ENCODE measurements around the genes OSBP2, INPP5J, EIF4ENIF1 and SFI1.

- PRO-cap, result no peak
Measured at GRCh38 chr22:30573599-30573878, 926 bp downstream of the GAL3ST1 start.

GRCh38 chr22:30578642-30579520, 4.4 kb upstream of the GAL3ST1 start:
- PRO-cap, result no peak

- PRO-cap, result no peak
Measured at GRCh38 chr22:30609911-30610811, 3.2 kb downstream of the TCN2 start.

DNA sequence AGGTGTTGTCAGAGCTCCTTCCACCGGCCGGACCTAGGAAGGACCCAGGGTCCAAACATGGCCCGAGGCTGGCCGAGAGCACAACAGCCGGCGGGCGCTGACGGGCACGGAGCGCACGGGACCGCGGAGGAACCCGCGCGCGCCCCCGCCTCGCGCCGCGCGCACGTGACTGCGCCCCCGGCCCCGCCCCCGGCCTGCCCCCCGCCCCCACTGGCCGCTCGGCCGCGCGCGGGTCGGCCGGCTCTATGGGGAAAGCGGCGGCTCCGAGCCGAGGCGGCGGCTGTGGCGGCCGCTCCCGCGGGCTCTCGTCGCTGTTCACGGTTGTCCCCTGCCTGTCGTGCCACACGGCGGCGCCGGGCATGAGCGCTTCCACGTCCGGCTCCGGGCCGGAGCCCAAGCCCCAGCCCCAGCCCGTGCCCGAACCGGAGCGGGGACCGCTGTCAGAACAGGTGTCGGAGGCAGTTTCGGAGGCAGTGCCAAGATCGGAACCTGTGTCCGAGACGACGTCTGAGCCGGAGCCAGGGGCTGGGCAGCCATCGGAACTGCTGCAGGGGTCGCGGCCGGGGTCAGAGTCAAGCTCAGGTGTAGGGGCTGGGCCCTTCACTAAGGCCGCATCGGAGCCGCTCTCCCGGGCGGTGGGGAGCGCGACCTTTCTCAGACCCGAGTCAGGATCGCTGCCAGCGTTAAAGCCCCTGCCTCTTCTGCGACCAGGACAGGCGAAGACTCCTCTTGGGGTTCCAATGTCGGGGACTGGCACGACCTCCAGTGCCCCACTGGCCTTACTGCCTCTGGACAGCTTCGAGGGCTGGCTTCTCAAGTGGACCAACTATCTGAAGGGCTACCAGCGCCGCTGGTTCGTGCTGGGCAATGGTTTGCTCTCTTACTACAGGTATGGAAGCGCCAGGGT, at the start of gene OSBP2:
Gene OSBP2, plus strand, starts transcription at position 210 of the 907 bp plus-strand sequence.
- PRO-cap, result bidirectional peak, plus-strand start at position 252 of the sequence, minus-strand start at position 167 of the sequence

DNA sequence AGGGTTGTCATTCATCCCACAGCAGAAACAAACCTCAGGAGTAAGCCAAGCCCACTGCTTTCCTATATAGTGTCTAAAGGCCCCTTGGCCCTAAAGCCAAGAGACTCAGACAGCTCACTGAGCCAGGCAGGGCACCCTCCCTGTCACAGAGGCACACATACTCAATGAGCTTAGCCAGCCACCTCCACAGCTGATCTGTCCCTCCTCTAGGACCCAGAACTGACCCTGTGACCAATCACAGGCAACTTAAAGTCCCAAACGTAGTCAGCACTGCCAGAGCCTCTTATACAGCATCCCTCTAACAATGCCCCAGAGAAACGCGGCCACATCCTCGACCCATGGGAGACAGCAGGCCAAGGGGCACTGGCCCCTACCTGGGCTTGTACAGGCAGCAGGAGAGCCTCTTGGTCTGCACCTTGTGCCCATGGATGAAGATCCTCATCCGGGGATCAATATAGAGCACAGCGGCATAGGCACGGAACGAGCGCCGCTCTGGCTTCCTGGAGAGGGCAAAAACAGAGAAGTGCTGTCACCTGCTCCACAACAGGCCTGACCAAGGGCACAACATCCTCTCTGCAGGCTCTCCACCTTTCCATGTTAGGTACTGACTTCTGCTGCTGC, 27.4 kb downstream of the MORC2 start:
- PRO-cap, result no peak

DNA sequence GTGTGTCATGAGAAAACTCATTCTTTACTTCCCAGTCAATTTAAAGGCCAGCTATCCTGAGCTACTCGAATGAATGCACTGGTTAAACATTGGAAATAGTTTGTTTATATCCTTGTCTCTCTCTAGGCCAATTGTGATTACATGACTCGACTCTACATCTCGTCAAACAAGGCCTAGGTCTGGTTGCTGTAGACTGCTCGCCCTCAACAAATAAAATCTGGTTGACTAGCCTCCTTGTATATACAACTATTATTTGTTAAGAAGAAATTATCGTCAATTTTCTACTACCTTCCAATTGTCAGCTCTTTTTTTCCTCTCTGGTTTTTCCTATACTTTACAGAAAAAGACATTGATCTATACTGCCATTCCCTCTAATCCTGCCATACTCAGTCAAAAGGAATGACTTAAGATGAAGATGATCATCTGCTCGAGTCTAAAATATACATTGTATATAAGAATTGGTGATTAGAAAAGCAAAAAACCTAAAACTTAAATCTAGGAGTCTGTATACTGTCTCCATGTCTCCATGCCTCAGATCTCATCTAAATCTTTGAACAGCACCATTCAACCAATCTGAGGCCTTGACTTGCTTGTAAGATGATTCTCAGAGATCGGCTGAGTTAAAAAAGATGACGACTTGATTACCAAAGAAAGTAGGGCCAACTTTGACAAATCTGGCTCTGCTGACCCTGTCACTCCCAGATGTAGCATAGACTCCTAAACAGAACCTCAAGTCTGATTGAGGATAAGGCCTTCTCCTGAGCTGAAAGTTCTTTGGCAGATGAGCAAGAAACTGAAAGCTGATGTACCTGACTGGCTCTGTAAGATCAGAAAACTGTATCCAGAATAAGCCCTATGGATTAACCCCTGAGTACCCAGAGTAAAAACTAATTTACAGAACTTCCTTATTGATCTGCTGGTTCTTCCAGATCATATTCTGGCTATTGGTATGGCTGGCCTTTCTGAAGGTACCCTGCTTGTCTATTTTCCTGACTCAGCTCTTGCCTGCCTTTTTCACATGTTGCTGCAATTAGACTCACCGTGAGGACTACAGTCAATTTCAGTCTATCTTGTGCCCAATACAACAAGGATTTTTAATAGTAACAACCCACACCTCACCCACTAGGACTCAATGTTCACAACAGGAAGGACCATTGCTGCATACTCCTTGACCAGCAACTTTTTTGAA, 8.5 kb upstream of the MORC2 start:
- PRO-cap, result no peak

DNA sequence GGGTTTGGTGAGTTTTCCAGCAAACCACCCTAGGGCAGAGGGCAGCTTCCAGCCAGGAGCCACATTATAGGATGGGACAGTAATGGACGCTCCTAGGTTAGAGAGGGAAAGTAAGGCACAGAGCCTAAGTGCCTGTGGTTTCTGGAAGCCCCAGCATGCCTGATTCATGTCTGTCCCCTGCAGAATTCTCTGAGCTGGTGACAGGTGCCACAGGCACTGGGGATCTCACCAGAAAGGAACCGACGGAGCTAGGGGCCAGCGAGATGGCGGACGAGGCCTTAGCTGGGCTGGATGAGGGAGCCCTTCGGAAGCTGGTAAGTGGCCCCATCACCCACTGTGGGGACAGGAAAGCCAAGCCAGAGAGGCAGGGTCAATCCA, 1.9 kb downstream of the SMTN start:
- PRO-cap, result no peak

DNA sequence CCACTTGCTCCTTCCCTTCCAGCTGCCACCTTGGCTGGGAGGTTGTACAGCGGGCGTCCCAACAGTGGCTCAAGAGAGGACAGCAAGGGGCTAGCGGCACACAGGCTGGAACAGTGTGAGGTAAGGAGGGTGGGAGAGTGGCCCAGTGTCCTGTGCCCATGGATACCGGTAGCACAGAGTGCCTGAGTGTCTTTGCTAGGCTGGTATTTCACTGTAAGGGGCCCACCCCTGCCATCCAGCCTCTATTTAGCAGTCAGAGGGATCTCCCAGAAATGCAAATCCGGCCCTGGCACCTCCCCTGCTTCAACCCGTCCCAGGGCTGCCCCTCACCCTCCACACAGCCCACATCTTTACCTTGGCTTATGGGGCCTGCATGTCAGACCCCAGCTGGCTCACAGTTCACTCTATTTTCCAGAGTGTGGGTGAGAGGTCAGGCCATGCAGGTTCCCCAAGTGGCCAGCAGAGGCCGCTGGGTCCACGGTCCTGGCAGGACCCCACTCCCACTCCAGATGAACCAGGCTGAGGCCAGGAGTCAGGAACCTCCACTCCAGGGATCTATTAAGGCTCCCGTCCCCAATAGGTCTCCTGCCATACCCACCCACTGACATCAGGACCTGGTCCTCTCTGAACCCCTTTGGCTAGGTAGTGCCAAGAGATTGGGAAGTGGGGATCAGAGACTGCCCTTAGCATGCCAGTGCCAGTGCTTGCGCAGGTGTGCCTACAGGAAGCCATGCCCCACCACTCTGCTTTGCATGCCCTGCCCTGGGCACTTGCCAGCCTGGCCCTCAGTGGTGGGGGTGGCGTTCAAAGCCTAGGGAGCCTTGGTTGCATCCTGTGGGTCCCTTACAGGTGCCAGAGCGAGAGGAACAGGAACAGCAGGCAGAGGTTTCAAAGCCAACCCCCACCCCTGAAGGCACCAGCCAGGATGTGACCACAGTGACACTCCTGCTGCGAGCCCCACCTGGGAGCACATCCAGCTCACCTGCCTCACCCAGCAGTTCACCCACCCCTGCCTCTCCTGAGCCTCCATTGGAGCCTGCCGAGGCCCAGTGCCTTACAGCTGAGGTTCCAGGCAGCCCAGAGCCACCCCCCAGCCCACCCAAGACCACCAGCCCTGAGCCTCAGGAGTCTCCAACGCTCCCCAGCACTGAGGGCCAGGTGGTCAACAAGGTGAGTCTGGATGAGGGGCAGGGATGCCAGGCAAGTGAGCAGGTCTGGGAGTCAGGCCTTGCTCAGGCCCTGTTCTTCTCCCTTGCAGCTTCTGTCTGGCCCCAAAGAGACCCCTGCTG, 8.2 kb downstream of the SMTN start:
- PRO-cap, result no peak

- PRO-cap, result no peak
Measured at GRCh38 chr22:31090407-31090901, 9.3 kb downstream of the SMTN start.

- PRO-cap, result no peak
Measured at GRCh38 chr22:31090902-31091660, 10.0 kb downstream of the SMTN start.

- PRO-cap, result bidirectional peak, plus-strand start at chr22:31102822, minus-strand start at chr22:31102568
Measured at GRCh38 chr22:31102030-31103151, 5.0 kb downstream of the SELENOM start.

DNA sequence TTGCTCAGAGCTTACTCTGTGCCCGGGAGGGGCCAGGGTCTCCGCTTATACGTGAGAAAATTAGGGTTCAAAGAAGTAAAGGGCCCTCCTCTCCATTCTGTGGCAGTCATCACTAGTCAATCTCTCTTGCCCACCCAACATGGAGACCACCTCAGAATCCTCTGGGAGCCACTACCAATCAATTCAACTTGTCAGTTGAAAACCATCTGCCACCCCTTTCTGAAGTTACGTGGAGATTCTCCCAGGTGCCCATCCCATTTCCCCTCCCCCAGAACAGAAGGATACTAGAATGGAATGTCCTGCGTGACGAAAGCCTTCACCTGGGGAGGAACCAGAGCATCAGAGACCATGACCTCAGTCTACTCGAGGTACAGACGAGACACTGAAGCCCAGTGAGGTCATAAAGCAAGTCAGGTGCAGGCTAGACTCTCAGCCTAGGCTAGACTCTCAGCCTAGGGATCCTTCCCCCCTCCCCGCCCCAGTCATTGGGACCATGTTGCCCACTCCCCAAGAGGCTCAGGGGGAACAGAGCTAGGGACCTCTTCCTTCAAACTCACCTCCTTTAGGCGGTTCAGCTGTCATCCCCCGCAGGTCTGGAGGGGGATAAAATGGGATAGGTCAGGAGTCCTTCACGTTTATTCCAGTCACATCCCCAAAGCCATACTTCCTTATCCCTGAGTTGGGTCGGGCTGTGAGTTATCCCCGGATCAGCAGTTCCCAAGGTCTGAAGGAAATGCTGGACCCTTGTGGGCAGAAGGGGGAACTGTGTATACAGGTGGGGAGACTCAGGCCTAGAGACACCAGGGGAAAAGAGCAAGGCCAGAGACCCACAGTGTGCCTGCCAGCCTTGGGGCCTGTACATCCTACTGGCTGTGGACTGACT, 1.8 kb downstream of the SELENOM start:
- PRO-cap, result unidirectional peak, plus-strand start at position 357 of the sequence; unidirectional peak, plus-strand start at position 401 of the sequence; unidirectional peak, plus-strand start at position 442 of the sequence

- PRO-cap, result unidirectional peak, plus-strand start at chr22:31122340; bidirectional peak, plus-strand start at chr22:31122984, minus-strand start at chr22:31122884
Measured at GRCh38 chr22:31121978-31123108, at the start of gene INPP5J. Gene INPP5J (plus strand): TSS chr22:31122966.

DNA sequence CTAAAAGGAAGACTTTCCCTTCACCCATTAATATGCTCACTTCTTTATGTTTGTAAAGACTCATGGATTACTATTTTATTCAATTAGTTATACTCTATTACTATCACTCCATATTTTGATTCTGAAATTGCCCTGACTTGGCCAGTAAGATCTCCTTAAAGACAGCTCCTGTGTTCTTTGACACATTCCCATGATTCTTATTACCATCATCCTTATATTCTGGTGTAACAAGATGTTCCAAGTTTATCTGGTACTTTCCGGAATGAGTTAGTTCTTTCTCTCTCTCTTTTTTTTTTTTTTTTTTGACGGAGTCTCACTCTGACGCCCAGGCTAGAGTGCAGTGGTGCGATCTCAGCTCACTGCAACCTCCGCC, 570 bp upstream of the RNF185 start:
- PRO-cap, result no peak

- PRO-cap, result bidirectional peak, plus-strand start at chr22:31248329, minus-strand start at chr22:31248256
Measured at GRCh38 chr22:31247721-31248825, 36.0 kb downstream of the LIMK2 start.

DNA sequence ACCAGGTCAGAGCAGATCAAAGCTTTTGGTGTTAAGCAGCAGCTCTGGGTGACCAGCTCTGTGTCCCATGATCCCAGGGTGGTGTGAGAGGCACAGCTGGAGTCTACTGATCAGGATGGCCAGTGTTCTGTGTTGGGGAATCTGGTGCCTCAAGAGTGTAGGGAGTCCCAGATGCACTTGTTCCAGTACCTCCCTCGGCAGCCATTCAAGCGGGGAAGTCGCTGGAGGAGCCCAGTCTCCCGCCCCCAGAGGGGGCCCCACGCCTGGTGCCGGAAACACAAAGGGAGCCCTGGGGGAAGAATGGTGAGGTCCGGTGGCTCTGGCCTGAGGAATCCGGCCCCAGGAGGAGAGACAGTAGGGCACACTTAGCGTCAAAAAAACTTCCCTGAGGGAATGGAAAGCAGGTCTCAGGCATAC, 2.4 kb downstream of the PATZ1 start:
- PRO-cap, result bidirectional peak, plus-strand start at position 342 of the sequence, minus-strand start at position 207 of the sequence

DNA sequence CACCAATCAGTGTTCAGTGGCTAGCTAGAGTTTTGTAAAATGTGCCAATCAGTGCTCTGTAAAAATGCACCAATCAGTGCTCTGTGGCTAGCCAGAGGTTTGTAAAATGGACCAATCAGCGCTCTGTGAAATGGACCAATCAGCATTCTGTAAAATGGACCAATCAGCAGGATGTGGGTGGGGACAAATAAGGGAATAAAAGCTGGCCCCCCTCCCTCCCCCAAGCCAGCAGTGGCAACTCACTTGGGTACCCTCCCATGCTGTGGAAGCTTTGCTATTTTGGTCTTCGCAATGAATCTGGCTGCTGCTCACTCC, 5.5 kb upstream of the DRG1 start:
- PRO-cap, result no peak

DNA sequence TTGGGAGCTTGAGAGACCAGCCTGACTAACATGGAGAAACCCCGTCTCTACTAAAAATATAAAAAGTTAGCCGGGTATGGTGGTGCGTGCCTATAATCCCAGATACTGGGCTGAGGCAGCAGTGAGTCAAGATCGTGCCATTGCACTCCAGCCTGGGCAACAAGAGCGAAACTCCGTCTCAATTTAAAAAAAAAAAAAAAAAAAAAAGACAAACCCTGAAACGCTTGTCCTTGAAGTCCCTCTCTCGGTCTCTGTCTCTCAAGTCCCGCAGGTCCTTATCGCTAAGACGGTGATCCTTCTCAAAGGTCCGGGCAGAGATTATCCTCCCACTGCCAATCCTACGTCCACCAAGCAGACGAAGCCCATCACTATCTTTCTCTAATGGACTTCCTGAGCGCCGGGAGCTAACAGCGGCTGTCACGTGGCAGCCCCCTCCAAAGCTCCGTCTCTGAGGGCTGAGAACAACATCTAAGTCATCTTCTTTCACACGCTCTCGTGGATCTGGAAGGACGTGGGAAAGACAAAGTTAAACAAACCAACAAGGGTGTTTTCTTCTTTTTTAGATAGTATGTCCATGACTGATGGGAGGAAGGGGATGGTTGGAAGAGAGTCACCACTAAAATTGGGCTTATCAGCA, 26.1 kb downstream of the EIF4ENIF1 start:
- PRO-cap, result no peak

- PRO-cap, result bidirectional peak, plus-strand start at chr22:31490155, minus-strand start at chr22:31489814
Measured at GRCh38 chr22:31488957-31490037, at the start of gene EIF4ENIF1. Gene EIF4ENIF1 (minus strand): TSS chr22:31489842.

- PRO-cap, result unidirectional peak, plus-strand start at chr22:31496139; bidirectional peak, plus-strand start at chr22:31496289, minus-strand start at chr22:31496194; bidirectional peak, plus-strand start at chr22:31496536, minus-strand start at chr22:31496377
Measured at GRCh38 chr22:31495870-31497127, at the start of gene SFI1. Gene SFI1 (plus strand): TSS chr22:31496536.

All from trachea (tissue), 1 donor.